Natural killer cell (primary cell): ENCODE measurements around the gene WNT5B.

DNA sequence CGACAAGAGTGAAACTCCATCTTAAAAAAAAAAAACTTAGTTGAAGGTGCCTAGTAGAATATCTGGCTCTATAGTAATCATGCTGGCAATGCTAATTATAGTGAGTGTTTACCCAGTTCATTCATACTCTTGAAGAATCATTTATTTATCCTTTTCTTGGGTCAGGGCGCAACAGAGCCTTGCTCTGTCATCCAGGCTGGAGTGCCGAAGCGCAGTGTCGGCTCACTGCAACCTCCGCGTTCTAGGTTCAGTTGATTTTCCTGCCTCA, 239.9 kb downstream of the FBXL14 start:
- PRO-cap = no peak

DNA sequence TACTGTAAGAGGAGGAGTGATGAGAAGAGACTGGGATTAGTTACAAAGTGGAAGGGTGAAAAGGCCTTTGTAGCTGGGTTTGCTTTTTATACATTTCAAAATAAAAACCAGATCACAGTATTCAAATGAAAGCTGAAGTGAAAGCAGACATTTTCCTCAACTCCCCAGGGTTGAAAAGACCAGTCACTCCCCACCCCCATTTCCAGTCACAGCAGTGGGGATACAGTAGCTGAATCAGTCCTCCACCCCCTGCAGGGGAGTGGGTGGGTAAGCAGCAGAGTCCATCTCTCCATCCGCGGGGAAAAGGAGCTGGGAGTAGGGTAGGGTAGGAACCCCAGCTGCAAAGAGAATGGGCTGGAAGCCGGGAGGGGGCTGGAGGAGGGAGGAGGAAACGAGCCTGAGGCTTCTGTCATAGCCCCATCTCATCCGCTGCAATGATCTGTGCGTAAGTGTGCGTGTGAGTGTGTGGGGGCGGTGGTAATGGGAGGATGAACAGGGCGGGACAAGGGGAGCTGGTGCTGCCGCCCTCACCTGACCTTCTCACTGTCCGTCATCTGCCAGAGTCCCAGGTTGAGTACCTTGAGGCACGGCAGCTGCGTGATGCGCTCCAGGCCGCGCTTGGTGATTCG, 1.9 kb downstream of the FBXL14 start:
- PRO-cap = bidirectional peak, plus-strand start at position 543 of the sequence, minus-strand start at position 436 of the sequence

- PRO-cap = bidirectional peak, plus-strand start at chr12:1593749, minus-strand start at chr12:1593736
Measured at GRCh38 chr12:1593625-1593832, 852 bp downstream of the FBXL14 start.

GRCh38 chr12:1593899-1594129, 567 bp downstream of the FBXL14 start:
- PRO-cap = no peak

GRCh38 chr12:1628948-1629278, at the start of gene WNT5B:
TSS of gene WNT5B (plus strand) at chr12:1629231.
- PRO-cap = no peak

GRCh38 chr12:1668679-1669618, 21.9 kb upstream of the ADIPOR2 start:
- PRO-cap = unidirectional peak, minus-strand start at chr12:1668908

GRCh38 chr12:1690440-1690931, 384 bp upstream of the ADIPOR2 start:
- PRO-cap = bidirectional peak, plus-strand start at chr12:1691011, minus-strand start at chr12:1690900

DNA sequence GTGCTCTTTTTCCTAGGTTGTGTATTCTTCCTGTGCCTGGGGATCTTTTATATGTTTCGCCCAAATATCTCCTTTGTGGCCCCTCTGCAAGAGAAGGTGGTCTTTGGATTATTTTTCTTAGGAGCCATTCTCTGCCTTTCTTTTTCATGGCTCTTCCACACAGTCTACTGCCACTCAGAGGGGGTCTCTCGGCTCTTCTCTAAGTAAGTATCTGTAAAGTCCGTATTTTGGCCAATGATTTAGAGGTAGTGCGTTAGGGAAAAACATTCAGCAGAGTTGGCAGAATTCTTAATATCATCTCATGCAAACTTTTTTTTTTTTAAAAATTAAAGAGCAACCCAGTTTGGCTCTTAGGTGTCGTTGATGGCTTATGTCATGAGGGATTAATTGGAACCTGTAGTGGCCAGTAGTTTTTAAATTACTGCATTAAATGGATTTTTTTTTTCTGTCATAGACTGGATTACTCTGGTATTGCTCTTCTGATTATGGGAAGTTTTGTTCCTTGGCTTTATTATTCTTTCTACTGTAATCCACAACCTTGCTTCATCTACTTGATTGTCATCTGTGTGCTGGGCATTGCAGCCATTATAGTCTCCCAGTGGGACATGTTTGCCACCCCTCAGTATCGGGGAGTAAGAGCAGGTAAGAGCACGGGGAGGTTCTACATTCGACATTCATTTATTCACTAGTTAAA, 39.8 kb upstream of the LRTM2 start:
- PRO-cap = no peak

DNA sequence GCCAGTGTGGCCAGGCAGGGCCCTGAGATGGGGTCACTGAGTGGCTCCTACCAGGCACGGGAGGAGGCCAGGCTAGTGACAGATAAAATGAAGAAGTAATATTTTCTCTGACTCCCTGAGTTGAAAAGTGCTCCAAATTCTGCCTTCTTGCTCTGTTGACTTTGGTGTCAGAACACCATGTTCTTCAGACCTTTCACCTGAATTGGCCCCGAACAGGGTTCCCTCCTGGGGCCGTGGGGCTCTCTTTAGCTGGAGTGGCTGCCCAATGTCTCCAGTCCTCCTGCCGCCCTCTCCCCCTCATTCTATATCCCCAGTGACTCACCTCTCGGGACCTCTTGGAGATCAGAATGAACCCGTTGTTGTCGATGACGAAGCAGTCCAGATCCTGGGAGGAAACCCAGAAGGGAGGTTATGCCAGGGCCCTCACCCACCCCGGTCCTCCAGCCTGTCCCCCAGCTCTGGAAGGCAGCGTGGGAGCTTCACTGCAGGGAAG, 10.4 kb upstream of the LRTM2 start:
- PRO-cap = no peak

DNA sequence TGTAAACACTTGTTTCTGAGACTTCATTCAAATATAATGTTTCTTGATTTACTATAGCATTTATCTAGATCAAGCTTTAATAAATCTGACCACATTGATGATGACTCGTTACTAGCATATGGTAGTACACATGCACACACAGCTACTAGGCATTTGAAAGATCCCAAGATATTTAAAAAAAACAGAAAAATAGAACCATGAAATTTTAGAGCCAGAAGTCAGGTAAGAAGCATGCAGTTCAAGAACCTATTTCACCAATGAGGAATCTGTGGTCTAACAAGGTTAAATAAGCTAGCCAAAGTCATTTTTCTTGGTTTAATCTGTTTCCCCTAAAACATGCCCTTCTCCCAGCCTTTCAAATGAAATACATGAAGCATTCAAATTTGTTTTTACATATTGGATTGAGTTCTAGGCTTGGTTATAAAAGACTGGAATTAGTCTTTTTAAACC, 31.9 kb downstream of the DCP1B start:
- PRO-cap = no peak

GRCh38 chr12:2074593-2075063, 21.8 kb downstream of the CACNA1C start:
- PRO-cap = no peak

GRCh38 chr12:2248744-2249524, 196.1 kb downstream of the CACNA1C start:
- PRO-cap = no peak

DNA sequence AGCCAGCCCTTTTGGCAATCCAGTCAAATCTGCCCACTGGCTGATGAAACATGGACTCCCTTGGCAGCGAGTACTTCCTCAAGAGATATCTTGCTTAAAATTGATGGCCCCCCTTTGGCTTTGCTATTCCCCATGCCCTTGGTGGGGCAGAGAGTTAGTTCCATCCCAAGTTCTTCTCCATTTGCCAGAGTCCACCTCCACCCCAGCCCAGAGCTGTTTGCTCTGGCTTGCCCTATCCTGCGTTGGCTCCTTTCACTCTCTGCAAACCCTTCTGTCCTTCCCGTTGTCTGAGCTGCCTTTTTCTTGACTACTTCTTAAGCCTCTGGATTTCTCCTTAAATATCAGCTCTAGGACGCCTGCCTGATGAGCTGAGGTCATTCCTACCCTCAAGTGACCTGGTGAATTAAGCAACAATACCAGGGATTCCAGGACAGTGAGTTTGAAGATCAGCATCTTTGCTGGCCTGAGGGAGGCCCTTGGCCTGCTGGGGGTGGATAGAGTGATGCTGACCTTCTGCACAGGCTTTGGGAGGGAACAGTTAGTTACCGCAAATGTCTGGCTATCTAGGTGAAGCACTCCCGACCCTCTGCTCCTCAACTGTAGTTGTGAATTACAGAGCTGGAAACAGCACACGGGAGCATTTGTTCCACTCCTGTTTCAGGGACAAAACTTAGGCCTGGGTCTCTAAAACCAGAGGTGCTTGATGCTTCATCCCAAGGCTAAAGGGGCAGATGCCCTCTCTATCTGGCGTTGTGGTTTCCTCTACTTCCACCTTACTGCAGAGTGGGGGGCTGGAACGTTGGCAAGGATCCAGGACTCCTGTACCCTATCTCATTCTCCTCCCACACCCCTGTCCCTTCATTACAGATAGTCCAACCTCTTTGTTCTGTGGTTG, 212.1 kb downstream of the CACNA1C start:
- PRO-cap = no peak

GRCh38 chr12:2267584-2268110, 214.9 kb downstream of the CACNA1C start:
- PRO-cap = no peak

DNA sequence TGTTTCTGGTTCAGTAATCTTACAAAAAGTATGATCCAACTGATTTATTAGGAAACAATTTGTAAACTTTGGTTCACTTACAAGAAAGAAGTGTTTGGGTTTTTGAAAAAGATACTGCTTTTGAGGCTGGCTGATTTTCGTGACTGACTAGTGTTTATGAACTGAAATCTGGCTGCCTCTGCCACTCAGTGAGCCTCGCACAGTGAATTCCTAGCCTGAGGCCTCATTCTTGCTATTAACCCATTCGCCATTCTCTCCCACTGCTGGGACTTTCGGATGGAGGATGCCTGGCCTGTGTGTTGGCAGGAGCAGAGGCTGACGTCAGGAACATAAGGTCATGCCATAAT, 249.2 kb downstream of the CACNA1C start:
- PRO-cap = no peak

GRCh38 chr12:2325589-2326111, 272.9 kb downstream of the CACNA1C start:
- PRO-cap = no peak

DNA sequence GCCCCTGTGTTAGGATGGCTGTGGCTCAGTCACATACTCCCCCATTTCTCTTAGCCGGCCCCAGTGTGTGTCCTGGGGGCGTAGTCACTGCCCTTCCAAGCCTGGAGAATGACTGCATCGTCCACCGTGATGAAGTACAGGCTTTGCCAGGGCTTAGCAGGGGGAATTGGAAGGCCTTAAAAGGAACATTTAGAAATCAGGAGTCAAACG, 293.7 kb downstream of the CACNA1C start:
- PRO-cap = no peak

DNA sequence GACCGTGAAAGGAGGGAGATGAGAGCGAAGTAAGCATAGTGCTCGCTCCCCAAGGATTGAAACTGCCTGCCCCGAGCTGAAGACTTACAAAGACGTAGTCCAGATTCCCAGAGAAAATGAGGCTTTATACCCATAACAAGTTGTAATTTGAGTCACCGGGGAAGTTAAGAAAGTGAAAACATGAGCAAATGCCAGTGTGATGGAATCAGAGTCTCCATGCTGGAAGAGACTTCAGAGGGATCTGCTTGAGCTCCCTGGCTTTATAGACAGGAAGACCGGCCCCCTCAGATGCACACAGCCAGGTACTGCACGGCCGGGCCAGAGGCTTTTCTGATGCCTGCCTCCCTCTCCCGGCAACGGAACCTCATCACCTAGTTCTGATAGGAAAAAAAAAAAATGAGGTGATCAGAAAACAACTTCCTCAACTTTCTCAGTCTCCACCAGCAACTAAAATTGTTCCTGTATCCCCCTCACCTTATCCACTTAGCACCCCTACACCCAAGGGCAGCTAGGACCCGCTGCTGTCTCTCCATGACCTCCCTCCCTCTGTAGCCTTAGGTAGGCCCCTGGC, 332.3 kb downstream of the CACNA1C start:
- PRO-cap = no peak

GRCh38 chr12:2496785-2497035, 298.1 kb upstream of the FKBP4 start:
- PRO-cap = no peak

- PRO-cap = no peak
Measured at GRCh38 chr12:2527974-2528657, 266.7 kb upstream of the FKBP4 start.